Tongue (tissue), 2 donors: ENCODE measurements around the gene CPEB2.

- RAMPAGE, long total RNA: no peak
These were observed 38.7 kb downstream of the WDR1 start for GRCh38 chr4:10077908-10078265.

DNA sequence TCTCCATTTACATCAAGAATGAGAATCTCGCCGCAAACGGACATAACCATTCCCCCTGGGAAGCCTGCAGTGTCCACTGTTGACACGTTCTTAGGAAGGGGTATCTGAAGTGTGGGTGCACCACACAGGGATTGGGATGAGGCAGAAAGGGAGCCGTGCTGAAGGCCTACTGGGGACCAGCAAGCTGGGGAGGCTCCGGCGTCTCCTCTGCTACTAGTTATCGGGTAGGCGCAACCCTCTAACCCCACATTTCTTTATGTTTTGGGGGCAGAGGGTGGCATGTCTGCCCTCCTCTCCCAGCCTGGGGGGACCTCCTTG, 33.4 kb downstream of the WDR1 start:
- RAMPAGE, long total RNA: no peak

DNA sequence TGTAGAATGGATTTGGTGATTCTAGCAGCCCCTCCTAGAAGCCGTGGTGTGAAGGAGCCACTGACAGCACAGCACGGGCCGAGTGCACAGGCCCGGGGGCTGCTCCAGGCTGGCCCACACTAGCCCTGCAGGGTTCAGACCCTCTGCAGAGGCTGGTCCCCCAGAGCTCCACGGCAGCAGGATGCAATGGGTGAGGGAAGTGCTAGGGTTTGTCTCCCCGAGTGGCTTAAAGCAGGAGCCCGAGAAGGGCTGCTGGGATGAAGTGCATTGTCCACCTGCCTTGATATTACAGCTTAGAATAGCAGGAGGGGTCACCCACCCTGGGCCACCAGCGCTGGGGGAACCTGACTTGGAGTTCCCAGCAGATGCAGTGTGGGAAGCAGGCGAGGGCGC, 30.1 kb downstream of the WDR1 start:
- RAMPAGE, long total RNA: no peak

DNA sequence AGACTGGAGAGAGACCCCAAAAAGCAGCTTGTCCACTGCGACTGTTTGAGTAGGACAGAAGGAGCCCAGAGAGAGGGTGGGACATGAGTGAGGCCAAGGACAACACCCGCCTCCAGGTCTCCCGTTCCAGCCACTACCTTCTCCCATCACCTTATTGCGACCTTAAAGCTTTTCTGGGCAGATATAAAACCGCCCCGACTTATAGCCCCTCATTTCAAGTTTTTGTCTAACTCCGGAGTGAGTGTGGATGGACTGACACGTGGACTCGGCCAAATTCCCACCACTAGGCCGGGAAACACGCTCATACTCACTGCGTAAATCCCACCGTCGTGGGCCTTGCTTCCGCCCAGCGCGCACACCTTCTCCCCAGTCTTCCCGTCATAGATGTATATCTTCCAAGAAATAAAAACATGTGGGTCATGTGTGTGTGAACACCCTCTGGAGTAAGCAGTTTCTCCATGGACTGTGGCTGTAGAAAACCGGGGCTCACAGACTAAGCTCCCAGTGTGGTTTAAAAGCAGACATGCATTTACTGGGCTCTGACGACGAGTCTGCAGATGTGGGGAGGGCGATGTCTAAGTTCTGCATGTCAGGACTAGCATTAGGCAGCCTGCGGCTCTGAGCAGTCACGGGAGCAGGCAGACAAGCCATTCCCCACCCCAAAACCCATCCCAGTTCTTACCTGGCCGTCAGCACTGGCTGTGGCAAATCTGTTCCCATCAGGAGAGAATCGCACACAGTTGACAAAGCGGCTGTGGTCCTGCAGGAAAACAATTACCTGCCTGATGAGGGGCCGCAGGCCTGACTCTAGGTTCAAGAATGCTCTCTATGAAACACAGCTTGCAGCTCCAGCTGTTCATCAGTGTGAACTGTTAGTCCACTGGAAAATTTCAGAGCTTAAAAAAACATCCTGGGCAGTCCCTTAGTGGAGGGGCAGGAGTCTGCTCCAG, 28.3 kb downstream of the WDR1 start:
- RAMPAGE, long total RNA: no peak

DNA sequence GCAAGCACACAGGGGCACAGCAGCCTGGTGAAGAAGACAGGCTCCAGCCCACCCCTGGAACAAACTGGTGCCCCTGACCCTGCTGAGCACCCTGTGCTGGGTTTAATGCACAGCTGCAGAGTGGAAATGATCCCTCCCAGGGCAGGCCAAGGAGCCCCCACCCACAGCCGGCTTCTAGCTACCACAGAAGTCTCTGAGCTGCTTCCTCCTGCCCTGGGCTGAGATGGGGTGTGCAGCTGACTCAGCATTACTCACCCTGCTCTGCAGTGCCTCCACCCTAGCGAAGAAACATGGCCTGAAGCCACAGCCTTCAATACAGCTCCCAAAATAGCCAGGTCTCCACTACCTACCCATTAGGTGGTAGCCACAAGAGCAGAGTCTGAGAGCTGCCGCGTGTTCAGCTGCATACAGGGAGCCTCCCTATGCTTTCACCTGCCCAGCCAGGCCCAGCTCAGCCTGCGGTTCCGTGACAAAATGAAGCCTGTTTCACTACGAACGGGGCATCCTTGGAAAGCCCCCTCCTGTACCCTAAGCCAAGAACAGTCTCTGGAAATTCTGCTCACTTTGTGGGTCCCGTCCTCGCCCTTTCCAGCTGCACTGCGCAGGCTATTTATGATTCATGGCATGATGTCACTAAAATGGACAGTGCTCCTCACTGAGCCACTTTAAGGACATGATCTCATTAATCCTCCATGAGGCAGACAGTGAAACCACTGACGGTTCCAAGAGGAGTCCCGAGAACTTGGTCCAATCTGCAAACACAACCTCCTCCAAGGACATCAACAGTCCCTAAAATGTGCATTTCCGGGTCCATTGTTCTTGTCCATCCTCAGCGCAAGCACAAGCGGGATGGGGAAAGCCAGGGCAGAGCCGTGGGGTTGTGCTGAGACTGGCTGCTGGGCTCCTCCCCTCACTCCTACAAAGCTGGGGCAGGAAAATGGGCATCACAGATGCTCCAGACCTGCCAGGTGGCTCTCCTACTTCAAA, 20.2 kb downstream of the WDR1 start:
- RAMPAGE, long total RNA: no peak

GRCh38 chr4:10109164-10109991, 7.2 kb downstream of the WDR1 start:
- RAMPAGE, long total RNA: no peak

DNA sequence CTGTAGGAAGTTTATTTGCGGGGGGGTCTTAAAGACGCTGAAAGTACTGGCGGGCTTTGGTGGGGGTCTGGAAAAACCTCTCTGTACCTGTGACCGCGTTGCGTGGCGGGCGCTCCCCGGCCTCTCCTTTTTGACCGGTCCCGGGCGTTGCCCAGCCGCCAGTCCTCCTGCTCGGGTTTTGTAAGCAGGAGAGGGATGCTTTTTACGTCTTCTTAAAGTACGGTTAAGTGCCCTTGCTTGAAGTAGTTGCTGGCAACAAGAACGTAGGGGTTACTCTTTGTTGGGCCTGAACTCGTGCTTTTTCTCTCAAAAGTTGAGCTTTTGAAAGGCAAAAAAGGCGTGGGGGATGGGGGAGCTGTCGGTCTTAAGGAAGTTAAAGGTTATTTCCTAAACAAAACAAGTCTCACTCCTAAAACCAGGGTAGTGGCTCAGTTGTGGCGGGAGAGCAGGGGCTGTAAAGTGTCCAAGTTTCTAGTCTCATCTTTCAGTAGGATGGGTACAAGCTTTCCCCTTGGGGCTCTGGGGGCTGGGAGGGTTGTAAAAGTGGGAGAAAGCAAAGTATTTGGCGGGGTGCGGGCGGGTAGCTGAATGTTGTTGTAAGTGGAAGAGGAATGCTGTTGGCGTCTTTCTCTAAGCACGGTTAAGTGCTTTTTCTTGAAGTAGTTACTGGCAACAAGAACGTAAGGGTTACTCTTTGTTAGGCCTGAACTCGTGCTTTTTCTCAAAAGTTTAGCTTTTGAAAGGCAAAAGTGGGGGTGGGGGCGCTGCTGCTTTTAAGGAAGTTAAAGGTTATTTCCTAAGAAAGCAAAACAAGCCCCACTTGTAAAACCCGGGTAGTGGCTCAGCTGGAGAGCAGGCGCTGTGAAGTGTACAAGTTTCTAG, 797 bp upstream of the WDR1 start:
- RAMPAGE, long total RNA: no peak

GRCh38 chr4:10118037-10118975, 1.7 kb upstream of the WDR1 start:
- RAMPAGE, long total RNA: no peak

DNA sequence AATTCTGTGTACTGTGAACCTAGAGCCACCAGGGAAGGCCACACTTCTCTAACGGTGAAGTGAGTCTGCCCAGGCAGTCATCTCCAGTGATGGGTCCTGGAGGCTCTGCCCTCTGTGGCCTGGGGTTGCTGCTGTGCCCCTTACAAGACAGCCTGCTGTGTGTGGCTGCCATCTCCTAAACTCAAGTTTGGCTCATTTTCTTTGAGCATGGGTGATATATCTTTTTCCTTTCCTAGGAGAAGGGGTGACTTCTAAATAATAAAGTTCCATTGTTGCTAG, 40.9 kb upstream of the WDR1 start:
- RAMPAGE, long total RNA: no peak

DNA sequence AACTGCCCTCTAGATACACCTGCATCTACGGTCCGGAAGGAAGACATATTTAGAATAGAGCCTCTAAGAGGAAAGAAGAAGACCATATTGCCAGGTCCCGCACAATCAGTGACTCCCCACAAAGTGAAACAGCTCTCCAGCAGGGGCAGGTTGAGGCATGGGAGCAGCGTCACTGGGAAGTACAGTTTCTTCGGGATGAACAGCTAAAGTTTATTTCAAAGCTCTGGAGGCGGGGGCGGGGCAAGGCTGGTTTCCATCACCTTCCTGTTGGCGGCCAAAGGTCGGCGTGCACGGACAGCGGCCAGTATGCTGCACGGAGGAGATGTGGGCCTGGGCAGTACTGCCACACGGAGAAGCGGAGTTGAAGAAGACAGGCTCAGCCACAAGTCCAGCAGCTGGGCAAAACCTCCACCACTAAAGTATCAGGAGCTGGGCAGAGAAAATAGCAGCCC, 914 bp upstream of the ZNF518B start:
- RAMPAGE, long total RNA: no peak

GRCh38 chr4:10747227-10747675, 62.7 kb upstream of the CLNK start:
- RAMPAGE, long total RNA: no peak

DNA sequence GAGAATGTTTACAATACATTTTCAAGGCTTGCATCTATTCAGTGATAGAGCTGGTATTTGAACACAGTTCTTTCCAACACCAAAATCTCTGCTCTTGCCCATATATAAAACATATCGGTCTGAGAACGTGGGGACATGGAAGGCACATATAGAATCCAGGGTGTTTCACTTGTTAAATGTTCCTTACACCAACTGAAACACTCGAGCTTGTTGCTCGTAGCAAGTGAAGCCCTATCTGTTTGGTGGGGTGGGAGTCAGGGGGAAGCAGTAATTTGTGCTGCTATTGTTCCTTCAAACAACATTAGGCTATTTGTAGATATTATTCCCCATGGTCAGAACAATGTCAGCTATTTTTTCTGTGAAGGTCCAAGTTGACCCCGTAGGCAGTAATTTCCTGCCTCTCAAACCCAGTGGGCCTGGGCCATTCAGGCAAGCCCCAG, 196.2 kb upstream of the HS3ST1 start:
- RAMPAGE, long total RNA: no peak

DNA sequence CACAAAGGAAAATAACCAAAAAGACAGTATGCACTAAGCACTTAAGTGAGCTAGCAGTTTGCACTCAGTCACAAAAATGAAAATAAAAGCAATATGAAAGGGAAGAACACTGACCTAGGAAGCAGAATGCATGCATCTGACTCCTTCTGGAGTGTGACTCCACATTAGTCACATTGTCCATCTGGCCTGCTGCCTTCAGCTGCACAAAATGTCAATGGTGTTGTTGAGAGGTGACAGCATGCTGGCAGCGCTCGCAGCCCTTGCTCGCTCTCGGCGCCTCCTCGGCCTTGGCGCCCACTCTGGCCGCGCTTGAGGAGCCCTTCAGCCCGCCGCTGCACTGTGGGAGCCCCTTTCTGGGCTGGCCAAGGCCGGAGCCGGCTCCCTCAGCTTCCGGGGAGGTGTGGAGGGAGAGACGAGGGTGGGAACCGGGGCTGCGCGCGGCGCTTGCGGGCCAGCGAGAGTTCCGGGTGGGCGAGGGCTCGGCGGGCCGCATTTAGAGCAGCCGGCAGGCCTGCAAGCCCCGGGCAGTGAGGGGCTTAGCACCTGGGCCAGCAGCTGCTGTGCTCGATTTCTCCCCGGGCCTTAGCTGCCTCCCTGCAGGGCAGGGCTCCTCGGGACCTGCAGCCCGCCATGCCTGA, 874.8 kb downstream of the RAB28 start:
- RAMPAGE, long total RNA: no peak

GRCh38 chr4:13445258-13446552, 38.4 kb downstream of the RAB28 start:
- RAMPAGE, long total RNA: no peak

GRCh38 chr4:13599594-13600534, 27.7 kb downstream of the BOD1L1 start:
- RAMPAGE, long total RNA: no peak

GRCh38 chr4:13907332-13907869, 279.9 kb upstream of the BOD1L1 start:
- RAMPAGE, long total RNA: no peak

DNA sequence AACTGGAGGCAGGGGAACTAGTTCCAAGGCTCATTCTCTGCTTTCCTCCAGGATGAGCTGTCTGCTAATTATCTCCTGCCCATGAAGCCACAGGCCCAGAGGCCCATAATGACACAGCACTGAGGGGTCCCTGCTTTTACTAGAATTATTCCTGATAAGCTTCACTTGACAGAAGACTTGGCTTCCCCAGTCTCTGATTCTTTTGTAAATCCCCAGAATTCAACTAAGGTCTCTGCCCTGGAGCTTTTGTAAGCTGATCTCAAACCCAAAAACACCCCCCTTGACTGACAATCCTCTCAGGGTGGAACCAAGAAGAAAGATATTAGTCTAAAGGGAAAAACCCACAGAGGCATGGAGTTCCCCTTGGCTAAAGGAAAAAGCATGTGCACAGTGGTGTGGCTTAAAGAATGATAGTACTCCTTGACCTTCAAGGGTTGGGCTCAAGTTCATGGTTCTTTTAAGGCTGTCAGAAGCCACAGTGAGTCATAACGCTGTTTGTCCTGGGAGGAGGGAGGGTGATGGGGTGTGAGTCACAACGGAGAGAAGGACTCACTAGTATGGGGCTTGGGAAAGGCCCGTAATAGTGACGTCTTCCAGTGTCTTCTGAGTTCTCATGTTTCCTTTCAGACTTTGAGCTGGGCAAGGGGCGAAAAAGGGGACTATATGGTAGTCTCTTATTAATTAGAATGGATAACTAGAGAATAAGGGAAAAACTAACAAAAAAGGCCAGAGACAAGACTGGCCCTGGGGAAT, 146.0 kb upstream of the CPEB2 start:
- RAMPAGE, long total RNA: no peak

DNA sequence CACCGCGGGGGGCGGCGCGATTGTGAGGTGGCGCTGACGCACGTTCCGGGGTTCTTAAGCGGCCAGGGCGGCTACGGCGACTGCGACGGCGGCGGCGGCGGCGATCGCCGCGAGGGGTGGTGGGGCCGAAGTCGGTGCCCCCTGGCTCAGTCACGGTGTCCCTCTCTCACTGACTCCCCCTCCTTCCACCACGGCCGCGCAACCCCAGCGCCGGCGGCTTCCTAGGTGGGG, at the start of gene CPEB2:
Gene CPEB2, plus strand, starts transcription at position 83 of the 231 bp plus-strand sequence.
- RAMPAGE, long total RNA: no peak

DNA sequence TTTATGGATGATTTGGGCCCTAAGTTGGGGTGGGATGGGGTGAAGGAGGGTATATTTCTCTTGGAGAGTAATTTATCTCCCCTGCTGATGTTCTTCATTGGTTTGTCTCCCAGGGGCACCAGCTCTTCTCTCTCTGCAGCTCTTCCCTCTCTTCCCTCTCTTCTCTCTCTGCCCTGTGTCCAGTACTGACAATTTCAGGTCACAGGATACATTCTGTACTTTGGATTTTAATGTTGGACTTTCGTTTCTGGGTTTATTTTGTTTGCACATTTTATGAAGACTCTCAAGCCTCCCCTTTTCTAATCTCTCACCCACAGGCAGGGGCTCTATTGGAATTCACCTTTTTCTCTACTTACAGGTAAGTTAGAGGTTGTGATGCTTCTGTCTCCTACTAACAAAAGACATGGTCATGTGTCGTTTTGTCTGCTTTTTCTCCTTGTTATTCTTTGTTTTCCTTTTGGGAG, 165.5 kb downstream of the CPEB2 start:
- RAMPAGE, long total RNA: no peak

GRCh38 chr4:15340753-15341462, 86.9 kb upstream of the C1QTNF7 start:
- RAMPAGE, long total RNA: no peak